NB4 (cell line): ENCODE results near the gene MDH1.

DNA sequence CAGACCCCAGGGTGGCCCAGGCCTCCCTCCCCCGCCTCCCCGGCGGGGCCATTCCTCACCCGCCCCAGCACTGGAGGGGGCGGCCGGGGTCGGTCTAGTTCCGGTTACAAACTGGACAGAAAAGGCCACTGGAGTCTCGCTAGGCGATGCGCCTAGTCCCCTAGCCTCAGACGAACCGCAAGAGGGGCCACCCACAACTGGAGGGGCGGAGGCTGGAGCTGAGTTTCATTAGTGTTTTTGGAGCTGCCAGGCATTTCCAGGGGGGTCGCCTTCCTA lies 394 bp upstream of the B3GNT2 start:
- RRBS, result 17% methylated on average over 5 of the region's 15 CpGs

GRCh38 chr2:62210351-62210686 lies 14.4 kb downstream of the B3GNT2 start:
- RRBS, result no CpG with 5 or more reads among the region's 5 CpGs

DNA sequence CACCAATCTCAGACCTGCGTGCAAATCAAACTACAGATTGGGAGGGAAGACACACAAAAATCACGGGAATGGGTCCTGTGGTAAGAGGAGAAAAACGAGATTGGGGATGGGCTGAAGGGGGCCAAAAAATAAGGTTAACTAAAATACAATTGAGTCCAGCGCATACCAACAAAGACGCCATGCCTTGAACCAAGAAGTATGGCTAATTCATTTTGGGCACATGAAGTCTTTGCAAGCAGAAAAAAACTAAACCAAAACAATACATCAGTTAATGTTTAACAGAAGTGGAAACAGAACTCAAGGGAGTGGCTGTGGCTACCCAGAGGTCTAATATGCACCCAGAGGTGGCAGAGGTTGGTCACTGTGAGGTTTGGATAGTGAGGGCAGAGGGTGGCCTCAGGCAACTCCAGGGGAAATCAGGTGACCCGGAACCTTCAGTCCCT lies 99.6 kb downstream of the TMEM17 start:
- RRBS, result no CpG with 5 or more reads among the region's 6 CpGs

GRCh38 chr2:62415611-62415924 lies 90.4 kb downstream of the TMEM17 start:
- RRBS, result no CpG with 5 or more reads among the region's 2 CpGs

GRCh38 chr2:62488951-62489451 lies 17.0 kb downstream of the TMEM17 start:
- RRBS, result no CpG with 5 or more reads among the region's 4 CpGs

GRCh38 chr2:62653840-62654078 lies 51.8 kb upstream of the EHBP1 start:
- RRBS, result no CpG with 5 or more reads among the region's 1 CpG

DNA sequence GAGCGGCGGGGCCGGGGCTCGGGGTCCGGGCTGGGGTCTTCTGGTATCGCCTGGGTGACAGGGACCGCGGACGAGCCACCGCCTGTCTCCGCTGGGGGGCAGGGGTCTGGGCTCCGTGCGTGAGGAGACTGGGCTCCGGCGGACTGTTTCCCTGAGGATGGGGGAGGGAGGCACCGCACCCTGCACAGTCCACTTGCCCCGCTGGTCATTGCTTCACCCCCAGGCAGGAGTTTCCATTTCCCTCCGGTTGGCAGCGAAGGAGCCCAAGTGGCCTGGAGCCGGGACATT lies 509 bp downstream of the EHBP1 start:
- RRBS, result 2% methylated on average over 8 of the region's 20 CpGs

- RRBS, result no CpG with 5 or more reads among the region's 5 CpGs
Observed at GRCh38 chr2:62978972-62979584, 71.6 kb upstream of the OTX1 start.

GRCh38 chr2:63046748-63048023 lies 3.4 kb upstream of the OTX1 start:
- RRBS, result 54% methylated on average over 29 of the region's 71 CpGs

GRCh38 chr2:63048042-63049286 lies 2.2 kb upstream of the OTX1 start:
- RRBS, result 91% methylated on average over 14 of the region's 80 CpGs

DNA sequence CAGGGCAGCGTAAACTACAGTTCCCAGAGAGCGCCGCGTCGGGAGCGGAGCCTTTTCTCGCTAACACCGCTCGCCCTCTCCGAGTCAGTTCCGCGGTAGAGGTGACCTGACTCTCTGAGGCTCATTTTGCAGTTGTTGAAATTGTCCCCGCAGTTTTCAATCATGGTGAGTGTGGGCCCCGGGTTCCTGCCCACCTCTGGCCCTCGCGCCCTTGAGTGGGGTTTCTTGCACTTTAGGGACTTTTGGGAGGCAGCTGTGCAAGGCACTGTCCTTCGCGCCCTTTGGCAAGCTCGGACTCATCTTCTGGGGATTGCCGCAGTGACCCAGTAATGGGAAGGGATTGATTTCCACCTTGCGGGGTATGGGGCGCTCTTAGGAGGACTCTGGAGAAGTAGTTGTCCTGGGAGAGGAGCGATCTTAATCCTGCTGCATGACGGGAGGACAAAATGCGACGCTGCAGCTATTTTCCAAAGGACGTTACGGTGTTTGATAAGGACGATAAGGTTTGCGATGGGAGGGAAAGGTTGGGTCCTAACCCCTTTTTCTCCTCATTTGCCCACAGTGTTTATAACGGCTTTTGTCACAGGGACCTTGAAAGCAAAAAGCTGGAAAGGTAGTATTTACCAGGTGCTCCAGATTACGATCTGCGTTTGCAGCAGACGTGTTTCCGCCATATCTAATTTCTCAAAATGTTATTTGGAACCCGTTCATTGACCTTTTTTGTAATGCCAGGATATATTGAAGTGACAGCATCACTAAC lies at the start of gene MDH1:
MDH1 (plus strand) TSS at position 82 of the 760 bp plus-strand sequence.
- RRBS, result no CpG with 5 or more reads among the region's 36 CpGs

- RRBS, result no CpG with 5 or more reads among the region's 4 CpGs
Observed at GRCh38 chr2:63590483-63591552, 2.1 kb downstream of the MDH1 start.

DNA sequence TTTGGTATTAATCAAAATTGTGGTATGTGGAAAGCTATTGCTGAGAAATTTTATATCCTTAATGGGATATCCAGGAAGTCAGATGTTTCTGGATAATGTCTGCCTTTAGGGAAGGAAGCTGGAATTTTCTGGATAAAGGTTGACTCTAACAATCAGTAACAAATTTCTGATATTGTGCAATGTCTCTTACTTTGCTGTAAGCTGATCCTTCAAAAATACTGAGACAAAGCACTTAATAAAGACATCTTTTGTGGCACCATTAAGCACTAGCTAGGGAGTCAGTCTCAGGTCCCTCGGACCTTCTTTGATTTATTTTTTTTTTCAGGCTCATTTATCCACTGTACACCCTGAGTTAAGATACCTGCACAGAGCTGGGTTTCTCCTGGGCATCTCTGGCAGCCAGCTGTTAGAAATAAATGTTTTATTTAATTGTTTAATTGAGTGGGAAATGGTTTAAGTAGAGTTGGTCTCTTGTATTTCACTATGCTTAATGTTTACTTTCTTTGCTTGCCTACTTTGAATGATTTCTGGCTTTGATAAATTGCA lies 100.6 kb upstream of the UGP2 start:
- RRBS, result no CpG with 5 or more reads among the region's 1 CpG

DNA sequence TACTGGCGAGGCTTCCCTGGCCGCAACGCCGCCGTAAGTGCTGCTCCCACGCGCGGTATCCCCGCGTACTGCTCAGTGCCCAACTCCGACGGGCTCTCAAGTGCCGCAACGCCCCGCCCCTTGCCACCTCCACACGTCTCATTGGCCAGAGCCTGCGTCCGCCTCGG lies 1.1 kb upstream of the UGP2 start:
- RRBS, result no CpG with 5 or more reads among the region's 19 CpGs

- RRBS, result no CpG with 5 or more reads among the region's 6 CpGs
Observed at GRCh38 chr2:63871546-63872016, 29.9 kb downstream of the UGP2 start.

GRCh38 chr2:64018102-64018513 lies 1.1 kb downstream of the VPS54 start:
- RRBS, result no CpG with 5 or more reads among the region's 9 CpGs

- RRBS, result no CpG with 5 or more reads among the region's 1 CpG
Observed at GRCh38 chr2:64136062-64136527, 8.1 kb downstream of the PELI1 start.

DNA sequence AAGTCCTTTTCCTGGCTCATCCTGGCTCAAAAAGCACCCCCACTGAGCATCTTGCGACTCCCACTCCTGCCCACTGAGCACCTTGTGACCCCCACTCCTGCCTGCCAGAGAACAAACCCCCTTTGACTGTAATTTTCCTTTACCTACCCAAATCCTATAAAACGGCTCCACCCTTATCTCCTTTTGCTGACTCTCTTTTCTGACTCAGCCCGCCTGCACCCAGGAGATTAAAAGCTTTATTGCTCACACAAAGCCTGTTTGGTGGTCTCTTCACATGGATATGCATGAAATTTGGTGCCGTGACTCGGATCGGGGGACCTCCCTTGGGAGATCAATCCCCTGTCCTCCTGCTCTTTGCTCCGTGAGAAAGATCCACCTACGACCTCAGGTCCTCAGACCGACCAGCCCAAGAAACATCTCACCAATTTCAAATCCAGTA lies 108.4 kb upstream of the PELI1 start:
- RRBS, result no CpG with 5 or more reads among the region's 9 CpGs

- RRBS, result no CpG with 5 or more reads among the region's 1 CpG
Observed at GRCh38 chr2:64267612-64268202, 123.5 kb upstream of the PELI1 start.

GRCh38 chr2:64311672-64312237 lies 142.2 kb upstream of the LGALSL start:
- RRBS, result no CpG with 5 or more reads among the region's 13 CpGs